Spinal cord (tissue), 3 donors: ENCODE data around the genes GOLGA6L1, UBE3A and GABRA5.

DNA sequence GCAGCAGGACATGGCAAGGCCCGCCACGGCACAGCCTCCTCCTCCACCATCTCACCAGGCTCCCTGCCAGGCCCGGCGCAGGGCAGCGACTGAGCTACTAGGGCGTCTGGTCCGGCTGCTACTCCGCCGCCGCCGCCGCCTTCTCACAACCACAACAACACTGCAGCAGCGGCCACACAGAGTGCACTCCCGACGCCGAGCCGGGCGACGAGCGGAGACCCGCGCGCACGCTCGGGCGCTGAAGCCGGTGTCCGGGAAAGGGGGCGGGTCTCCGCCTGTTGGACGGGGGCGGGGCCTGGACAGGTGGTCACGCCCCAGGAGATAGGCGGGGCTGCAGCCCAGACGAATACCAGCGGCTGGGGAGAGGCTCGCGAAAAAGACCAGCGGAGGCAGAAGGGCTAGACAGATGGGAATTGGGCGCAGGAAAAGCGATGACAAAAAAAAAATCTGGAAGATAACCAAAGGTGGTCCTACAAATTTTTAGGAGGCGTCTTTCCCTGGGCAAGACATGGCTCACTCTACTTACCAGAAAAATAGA lies 110.1 kb downstream of the POTEB2 start:
- PRO-cap: no peak
- RAMPAGE, long total RNA: no peak

- PRO-cap: no peak
- RAMPAGE, long total RNA: no peak
These were observed 177.7 kb downstream of the POTEB3 start for GRCh38 chr15:21262568-21263074.

- PRO-cap: no peak
- RAMPAGE, long total RNA: no peak
These were observed 130.8 kb downstream of the GOLGA6L22 start for GRCh38 chr15:22589453-22589998.

DNA sequence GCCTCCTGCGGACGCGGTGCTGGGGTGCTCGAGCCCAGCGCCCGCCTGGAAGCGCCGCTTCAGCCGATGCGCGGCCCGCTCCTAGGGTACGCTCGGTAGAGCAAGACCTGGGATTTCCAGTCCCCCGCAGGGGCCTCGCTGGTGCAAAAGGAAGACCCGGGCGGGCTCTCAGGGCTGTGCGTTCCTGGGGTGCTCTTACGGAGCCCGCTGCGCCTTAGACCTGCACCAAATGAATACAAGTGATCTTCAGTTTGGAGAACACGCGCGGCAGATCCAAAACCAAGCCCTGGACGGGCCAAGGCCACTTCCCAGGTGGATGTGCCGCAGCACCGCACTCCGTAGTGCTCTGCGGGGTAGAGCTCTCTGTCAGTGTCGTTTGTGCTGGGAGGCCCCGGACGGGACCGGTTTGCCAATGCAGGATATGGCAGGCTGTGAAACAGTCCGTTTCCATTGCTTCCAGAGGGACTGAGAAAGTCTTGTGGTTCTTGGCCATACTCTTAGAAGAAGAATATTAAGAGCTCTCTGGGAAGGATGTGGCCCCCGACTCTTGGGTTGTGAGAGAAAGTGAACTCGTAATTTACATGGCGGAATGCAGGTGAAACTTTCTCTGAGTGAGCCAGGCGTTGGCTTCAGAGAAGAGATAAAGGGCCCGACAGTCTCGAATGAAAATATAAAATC lies 918 bp downstream of the NIPA1 start:
- PRO-cap: no peak
- RAMPAGE, long total RNA: no peak

DNA sequence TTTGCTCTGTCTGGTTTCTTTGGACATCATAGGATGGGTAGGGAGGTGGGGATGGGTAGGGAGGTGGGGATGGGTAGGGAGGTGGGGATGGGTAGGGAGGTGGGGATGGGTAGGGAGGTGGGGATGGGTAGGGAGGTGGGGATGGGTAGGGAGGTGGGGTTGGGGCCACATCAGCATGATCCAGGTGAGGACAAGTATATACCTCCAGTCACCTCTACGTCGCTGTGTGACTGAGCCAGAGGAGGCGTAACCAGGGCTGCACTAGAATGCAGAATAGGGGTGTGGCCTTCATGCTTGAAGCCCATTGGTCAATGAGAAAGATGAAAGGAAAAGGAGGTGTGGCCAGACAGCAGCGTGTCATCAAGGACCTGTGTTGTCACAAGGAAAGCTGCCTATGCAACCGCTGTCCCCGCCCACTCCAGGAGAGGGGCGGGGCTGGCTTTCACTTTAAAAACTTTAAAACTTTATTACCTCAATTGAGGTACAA lies at the start of gene GOLGA6L1:
Gene GOLGA6L1, minus strand, starts transcription at position 268 of the 487 bp plus-strand sequence.
- PRO-cap: no peak
- RAMPAGE, long total RNA: no peak

DNA sequence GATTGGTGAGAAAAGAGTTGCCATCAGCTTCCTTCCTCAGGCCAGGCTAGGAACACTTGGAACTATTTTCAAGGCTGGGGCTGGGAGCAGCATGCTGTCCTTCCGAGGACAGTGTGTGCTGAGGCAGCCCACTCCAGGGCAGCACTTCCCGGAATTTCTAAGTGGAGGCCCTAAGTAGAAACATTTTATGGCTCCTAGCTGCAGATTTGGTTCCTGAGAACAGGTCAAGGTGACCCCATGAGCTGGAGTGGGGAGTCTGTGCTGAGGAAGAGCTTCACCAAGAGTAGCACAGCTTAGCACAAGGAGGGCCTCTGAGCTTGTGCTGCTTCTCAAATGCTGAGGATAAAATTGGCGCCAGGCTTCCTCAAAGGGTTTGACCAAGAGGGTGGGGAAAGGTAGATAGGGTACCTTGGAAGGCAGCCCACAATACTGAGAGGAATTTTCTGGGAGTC lies 111.1 kb upstream of the NDN start:
- PRO-cap: no peak
- RAMPAGE, long total RNA: no peak

DNA sequence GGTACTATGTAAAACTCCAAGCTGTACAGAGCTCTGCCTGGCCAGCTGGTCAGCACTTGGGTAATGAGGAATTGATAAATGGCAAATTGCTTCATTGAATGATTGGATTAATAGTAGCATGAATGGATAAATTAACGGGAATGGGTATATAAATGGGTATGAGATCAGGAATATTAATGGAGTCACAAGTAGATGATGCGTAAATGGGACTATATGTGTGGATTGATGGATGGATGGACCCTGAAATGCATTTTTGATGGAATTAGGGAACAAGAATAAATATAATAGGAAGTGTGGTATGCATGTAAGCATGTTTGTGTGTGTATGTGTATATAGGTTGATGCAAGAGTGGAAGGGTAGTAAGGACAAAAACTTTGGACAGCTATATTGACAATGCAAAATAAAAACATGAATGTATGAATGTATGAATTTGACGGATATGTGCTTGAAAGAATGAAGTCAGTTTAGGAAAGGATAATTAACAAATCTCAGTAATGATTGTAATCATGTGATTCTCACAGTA lies 61.4 kb downstream of the SNRPN start:
- PRO-cap: no peak
- RAMPAGE, long total RNA: no peak

GRCh38 chr15:25070234-25070729 lies 115.5 kb downstream of the SNRPN start:
- PRO-cap: no peak
- RAMPAGE, long total RNA: no peak

DNA sequence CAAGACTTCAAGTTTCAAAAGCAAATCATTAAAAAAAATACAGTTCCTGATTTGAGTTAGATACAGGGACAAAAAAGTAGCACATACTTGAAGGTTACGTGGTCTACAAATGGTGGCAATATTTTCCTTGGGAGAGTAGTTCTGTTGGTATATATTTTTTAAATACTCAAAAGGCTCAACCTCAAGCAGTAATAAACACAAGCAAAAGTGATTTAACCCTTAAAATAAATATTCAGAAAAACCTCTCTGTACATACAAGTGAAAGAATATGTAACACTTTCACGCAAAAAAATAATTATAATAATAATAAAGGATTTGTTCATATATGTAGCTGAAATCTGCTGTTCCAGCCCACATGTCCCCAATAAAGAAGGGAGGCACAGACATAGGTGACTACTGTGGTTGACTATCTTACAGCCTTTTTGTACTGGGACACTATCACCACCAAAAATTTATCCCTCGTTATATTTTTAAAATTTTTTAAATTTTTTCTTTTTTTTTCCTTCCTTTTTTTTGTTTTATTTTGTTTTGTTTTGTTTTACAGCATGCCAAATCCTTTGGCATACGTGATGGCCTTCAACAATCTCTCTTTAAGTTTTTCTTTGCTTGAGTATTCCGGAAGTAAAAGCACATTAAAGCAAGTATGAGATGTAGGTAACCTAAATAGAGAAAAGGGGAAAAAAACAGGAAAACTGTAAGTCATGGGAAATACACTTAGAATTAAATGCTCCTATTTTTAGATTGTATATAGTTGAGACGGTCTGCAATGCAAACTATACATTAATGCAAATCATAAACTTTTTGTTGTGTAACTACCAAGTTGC lies 100.0 kb downstream of the UBE3A start:
- PRO-cap: no peak
- RAMPAGE, long total RNA: no peak

DNA sequence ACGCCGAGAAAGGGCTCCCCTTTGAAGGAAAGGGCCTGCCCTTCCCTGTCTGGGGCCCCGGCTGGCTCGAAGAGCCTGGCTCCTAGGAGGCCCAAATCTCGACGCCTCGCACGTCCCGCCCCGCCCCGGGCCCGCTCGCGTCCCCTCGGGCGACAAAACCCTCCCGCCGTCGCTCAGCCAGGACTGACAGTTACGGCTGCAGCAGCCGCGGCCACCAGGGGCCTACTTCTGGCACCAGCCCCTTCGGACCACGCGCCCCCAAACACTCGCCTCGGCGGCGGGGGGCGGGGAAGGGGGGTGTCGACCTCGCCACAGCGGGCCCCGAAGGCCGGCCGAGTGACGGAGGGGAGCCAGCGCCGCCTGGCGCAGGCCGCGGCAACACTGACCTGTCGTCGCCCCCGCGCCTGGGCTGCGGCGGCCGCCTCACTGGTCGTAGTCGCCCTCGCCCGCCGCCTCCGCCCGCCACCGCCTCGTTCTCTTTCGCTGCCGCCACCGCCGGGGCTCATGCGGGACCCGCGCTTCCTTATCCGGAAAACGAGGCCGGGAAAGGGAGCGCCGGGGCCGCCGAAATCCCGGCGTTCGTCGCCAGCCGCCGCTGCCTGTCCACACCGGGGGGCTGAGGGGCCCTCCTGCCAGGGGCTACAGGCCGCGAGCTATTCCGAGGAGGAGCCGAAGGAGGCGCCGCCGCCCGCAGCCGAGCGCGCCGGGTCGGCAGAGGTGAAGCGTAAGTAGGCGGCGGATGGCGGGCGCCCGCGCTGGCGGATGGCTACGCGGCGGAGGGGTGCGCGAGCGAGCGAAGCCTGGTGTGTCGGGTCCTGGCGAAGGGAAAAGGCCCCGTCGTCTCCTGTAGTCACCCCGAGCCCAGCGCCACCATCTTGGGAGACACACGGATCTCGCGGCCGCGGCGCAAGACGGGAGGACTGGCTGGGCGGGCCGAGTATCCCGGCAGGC lies at the start of gene UBE3A:
Gene UBE3A, minus strand, starts transcription at position 922 of the 951 bp plus-strand sequence.
- PRO-cap: no peak
- RAMPAGE, long total RNA: no peak

- PRO-cap: no peak
- RAMPAGE, long total RNA: no peak
These were observed 381.5 kb upstream of the ATP10A start for GRCh38 chr15:26244268-26245288.

DNA sequence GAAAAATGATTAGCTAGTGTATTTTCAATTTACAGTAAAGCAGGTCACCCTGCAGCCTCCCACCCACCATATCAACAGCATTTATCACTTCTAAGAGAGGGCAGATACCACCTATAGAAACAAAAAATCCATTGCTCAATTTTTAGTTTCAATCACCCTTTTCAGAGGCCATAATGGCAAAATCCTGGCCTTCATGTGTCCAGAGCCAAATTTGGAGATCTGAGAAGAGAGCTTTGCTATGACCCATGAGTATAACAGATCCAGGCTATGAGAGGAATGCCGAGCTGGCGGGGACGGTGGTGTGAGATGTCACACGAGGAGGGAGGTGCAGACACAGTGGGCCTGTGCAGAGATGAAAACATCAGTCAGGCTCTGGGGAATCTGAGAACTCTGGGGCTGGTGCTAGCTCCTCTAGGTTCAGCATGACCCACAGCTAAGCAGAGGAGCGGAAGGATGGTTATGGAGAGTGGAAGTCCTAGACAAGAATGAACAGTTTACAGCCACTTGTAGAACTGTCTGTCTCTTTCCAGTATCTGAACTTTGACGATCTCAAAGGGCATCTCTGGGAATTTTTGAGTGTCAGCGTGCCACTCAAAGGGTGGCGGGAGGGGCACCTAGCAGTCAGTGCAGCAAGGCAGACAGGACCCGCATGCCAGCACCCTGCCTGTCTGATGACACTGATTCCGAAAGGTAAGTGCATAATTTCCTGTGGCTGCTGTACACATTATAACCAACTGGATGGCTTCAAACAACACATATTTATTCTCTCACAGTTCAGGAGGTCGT lies 398.4 kb upstream of the ATP10A start:
- PRO-cap: no peak
- RAMPAGE, long total RNA: no peak

DNA sequence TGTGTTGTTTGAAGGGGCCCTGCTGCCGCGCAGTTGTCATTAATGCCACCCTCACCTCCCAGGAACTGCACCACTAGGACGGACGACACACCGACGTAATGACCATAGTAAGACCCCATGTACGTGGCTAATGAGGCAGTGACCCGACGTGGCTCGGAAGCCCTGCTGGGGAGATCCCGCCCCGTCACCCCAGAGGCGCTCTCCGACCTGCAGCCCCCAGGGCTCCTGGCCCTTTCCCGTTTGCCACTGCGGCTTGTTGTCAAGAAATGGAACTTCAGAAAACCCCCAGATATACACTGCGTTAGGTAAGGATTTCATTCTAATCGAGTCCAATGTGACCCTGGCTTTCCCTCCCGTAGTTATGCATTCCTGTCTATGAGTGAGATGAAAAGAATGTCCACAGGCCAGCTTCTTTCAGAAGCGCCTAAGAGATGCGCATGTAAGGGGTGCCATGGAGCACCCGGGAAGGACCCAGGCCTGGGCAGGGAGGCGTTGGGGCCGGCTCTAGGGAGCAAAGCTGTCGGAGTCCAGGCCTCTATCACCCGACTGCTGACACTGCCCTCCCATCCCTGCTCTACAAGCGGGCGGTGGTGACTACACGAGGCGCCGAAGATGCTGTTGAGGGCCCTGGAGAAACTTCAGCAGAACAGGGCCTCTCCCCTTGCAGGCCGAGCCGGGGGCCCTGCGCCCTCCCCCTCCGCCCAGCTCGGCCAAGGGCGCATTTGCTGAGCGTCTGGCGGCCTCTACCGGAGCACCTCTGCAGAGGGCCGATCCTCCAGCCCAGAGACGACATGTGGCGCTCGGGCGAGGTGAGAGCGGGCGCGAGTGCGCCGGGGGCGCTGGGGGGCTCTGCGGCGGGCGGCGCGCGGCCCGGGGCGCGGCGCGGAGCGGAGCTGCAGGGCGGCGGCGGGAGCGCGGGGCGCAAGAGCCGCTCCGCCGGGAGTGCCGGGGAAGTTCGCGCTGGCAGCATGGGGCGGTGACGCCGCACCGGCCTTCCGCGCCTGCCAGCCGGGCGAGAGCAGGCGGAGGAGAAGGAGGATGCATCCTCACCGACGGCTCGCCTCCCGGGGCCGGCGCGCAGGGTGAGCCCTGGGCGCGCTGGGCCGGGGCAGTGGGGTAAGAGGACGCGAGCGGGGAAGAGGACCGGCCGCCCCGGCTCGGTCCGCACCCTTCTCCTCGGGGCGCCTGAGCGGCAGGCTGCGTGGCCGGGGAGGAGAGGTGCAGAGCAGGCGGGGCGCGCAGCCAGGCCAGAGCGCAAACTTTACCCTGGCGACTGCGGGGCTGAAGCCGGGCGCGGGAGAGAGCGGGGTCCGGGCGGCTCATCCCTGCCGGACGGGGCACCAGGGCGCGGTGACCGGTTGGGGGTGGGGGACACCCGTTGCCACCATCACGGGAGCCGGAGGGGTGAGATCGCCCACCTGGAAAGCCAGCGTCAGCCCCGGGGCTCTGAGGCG lies at the start of gene GABRA5:
Gene GABRA5, plus strand, starts transcription at position 760 of the 1,454 bp plus-strand sequence.
- PRO-cap: no peak
- RAMPAGE, long total RNA: no peak

- PRO-cap: no peak
- RAMPAGE, long total RNA: no peak
These were observed 3.1 kb downstream of the OCA2 start for GRCh38 chr15:28095620-28096890.

- PRO-cap: no peak
- RAMPAGE, long total RNA: no peak
These were observed 101.5 kb downstream of the HERC2 start for GRCh38 chr15:28220427-28220917.

- PRO-cap: no peak
- RAMPAGE, long total RNA: no peak
These were observed 75.4 kb downstream of the HERC2 start for GRCh38 chr15:28246606-28246904.

DNA sequence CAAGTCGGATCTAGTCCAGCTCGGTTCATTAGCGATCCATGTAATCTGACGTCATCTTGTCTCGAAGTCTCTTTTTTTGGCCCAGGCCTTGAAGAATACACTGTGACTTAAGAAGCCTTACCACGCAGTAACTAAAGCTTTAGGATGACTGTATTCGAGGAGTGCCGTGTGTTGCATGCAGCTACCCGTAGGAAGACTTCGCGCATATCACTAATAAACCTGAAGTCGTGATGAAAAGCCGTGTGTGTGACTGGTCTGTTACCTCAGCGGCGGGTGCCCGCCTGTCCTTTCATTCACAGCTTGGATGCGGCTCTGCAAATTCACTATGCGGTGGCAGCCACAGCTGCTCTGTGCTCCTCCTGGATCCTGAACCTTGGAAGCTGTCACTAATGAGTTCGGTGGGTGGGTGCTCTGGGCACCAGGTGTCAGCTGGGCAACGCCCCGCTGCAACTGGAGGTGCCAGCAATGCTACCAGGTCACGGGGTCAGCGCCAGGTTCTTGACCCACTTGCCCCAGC lies 151.5 kb downstream of the NSMCE3 start:
- PRO-cap: no peak
- RAMPAGE, long total RNA: no peak

DNA sequence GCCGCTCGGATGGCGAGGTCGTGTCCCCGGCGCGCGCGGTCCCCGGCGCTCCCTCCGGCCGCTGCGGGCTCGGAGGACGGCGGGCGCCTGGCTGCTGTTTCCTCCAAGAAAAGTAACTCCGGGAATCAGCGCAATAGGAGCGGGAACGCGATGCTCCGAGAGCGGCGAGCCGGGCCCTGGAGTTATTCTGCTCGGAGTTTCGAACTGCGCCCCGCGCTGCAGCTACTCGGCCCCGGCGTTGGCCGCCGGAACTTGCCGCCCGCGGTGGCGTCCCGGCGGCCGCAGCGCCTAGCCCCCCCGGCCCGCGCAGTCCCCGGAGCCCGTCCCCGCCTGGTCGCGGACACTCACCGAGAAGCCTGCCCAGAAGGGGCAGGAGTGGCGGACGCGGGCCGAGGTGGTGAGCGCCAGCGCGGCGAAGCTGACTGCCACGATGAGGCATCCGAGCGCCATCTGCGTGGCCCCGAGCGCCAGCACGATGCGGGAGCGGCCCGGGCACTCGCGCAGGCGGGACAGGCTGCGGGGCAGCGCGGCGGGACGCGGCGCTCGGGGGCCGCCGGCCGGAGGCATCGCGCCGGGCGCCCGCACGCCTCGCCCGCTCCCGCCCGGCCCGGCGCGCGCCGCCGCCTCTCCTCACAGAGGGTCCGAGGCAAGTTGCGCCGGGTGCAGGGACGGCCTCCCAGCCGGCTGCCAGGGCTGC lies 474 bp downstream of the ENTREP2 start:
- PRO-cap: no peak
- RAMPAGE, long total RNA: no peak

DNA sequence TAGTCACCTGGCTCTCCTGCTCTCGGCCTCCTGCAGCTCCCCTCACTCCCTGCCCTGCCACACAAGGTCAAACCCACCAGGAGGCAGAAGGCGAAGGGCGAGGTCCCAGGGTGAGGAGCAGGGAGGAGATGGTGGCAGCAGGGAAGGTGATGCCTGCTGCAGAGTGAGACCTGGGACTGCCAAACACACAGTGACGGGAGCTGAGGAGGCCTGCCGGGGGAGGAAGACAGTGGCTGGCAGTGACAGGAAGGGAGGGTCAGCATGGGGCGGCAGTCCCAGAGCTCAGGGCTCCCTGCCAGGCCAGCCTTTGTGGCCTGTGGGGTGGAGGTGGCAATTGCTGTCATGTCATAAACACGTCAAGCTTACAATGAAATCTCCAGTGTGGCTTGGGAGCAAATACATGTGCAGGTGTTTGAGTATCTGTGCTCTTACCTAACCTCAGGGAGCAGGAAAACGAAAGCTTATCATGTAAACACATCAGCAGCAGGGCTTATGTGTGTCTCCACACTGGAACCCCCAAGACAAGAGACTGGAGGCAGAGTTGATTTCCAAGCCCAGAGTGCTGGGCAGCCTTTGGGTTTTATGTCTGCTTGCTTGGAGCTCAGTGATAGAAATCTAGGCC lies 107.3 kb upstream of the ENTREP2 start:
- PRO-cap: no peak
- RAMPAGE, long total RNA: no peak

DNA sequence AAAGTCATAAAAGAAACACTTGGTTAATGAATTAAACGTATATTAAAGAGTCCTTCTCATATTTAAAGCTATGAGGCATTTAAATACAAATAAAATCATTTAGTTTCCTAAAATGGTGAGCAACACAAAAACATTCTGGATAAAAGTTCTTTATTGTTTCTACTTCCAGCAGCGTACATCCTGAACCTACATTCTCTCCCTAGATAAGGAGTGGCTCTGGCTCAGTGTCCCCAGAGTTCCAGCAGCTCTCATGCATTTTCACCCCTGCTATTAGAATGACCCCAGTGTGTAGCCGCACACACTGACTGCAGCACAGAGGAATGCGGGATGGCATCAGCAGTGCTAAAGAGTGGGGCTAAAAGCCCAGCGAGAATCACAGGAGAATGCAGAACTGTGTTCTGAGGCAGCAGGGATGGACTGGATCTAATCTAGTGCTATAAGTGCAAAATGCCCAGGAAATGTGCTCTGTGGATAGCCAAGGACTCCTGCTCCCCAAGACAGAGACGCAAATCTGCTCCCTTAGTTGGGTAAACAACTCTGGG lies 66.3 kb upstream of the TJP1 start:
- PRO-cap: no peak
- RAMPAGE, long total RNA: no peak